Cardiac muscle cell (in vitro differentiated cells and primary cell): ENCODE measurements around the gene CTBP2.

GRCh38 chr10:124741803-124742409 lies 2.3 kb downstream of the FAM53B start:
- RAMPAGE, long total RNA: no peak
- RRBS: no CpG with 5 or more reads among the region's 10 CpGs

DNA sequence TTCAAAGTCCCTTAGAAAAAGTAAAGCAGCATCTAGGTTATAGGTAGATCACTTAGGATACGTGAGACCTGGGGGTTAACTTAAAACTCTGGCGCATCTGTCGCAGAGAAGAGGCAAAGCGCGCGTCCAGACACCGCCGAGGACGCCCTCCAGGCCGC lies 25.6 kb upstream of the ZRANB1 start:
- RAMPAGE, long total RNA: no peak
- RRBS: no CpG with 5 or more reads among the region's 10 CpGs

GRCh38 chr10:125000928-125001852 lies 26.7 kb downstream of the CTBP2 start:
- RAMPAGE, long total RNA: no peak
- RRBS: 92% methylated on average over 2 of the region's 24 CpGs

GRCh38 chr10:125024508-125025165 lies 3.2 kb downstream of the CTBP2 start:
- RAMPAGE, long total RNA: no peak
- RRBS: no CpG with 5 or more reads among the region's 14 CpGs

- RAMPAGE, long total RNA: no peak
- RRBS: no CpG with 5 or more reads among the region's 13 CpGs
Measured at GRCh38 chr10:125027791-125028460, at the start of gene CTBP2. CTBP2 (minus strand) TSS chr10:125028071.

DNA sequence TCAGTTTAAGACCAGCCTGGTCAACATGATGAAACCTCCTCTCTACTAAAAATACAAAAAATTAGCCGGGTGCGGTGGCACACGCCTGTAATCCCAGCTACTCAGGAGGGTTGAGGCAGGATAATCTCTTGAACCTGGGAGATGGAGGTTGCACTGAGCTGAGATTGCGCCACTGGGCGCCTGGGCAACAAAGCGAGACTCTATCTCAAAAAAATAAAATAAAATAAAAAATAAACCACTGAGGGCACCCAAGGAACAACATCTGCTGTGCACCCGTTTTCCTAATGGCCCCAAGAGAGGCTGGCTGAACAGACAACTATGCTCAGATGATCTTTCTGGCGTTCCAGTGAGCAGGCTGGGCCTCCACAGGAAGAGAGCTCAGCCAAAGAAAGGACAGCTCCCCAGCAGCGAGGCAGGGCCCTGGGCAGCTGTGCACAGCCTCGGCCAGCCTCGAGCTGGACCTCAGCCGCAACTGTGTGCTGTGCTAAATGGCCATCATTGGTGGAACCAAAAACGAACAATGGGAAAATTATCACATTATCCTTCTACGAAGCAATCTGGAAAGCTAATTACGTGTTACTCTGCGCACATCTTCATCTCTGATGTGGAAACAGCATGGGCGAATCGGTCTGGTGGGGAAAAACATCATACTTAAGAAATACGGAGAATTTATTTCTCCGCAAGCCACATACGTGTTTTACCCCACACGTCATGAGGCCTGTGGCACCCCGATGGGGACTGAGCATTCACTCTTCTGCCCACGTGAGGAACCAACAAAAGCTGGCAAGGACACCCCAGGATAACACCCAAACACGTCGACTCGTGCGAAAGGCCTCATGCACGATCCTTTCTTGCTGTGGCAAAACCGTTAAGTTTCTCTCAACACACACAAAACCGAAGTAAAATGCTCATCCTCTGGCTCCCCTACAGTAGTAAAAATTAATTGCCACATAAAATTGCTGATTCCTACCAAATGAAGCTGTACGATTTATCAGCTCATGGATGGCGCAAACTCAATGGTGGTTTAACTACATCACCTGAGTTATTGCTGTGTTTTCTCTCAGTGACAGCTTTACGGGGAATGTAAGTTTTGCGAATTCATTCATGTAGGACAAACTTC lies 35.1 kb upstream of the CTBP2 start:
- RAMPAGE, long total RNA: no peak
- RRBS: no CpG with 5 or more reads among the region's 35 CpGs

- RAMPAGE, long total RNA: no peak
- RRBS: no CpG with 5 or more reads among the region's 17 CpGs
Measured at GRCh38 chr10:125134234-125134885, 106.5 kb upstream of the CTBP2 start.

- RAMPAGE, long total RNA: no peak
- RRBS: 97% methylated on average over 1 of the region's 14 CpGs
Measured at GRCh38 chr10:125134965-125135522, 107.2 kb upstream of the CTBP2 start.

DNA sequence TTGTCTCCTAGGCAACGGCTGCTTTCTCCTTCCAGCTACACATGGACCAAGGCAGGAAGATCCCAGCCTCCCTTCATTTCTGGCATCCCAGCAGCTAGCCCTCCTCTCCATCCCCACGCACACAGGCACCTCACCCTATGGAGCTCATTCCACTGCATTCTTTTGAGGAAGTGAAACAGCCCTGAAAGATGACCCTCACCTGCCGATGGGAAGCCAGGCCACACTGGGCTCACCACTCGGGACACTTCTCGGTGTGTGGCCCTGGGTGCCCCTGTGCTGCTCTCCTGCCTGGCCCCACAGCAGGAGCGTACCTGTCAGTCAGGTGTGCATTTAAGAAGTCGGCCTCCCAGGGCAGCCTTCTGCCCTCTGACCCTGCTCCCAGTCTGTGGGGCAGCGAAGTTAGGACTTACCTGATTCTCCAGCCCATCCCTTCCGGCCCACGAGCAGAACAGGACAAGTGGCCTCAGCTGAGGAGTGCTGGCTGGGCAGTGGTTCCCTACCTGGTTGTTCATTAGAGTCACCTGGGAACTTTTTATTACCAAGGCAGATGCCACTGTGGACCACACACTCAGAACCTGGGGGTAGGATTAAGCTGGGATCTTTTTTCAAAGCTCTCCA lies 107.8 kb upstream of the CTBP2 start:
- RAMPAGE, long total RNA: no peak
- RRBS: no CpG with 5 or more reads among the region's 10 CpGs

DNA sequence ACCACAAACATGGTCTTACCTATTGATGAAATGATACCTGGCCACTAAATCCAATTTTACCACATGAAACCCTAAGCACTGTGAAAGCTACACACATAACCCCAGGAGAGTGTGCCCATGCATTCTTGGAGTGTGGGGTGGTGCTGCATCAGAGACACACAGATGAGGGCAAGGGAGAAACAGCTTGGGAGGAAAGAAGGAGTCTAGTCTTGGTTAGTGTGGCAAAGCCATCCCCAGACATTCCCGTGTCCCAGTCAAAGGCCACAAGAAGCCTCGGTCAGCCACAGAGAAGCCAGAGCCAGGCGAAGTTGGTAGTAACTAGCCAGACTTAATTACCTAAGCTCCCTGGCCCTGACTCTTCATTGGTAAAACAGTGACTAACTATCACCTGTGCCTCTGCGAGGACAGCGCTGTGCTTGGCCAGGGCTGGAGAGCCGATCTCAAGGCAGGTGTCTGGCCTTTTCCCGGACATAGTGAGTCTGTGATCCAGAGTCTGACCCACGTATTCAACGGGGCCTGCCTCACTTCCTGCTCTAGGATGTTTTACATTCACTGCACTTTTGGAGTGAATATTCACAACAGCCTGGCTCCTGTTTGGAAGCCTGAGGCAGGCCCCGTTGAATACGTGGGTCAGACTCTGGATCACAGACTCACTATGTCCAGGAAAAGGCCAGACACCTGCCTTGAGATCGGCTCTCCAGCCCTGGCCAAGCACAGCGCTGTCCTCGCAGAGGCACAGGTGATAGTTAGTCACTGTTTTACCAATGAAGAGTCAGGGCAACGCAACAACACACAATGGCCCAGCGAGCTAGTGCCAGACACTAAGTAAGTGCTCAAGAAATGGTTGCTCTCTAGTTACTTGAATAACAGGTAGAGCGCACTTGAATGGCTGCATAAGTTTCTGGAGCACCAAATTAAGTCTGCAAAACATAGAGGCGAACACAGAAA lies 122.7 kb upstream of the CTBP2 start:
- RAMPAGE, long total RNA: no peak
- RRBS: no CpG with 5 or more reads among the region's 18 CpGs

DNA sequence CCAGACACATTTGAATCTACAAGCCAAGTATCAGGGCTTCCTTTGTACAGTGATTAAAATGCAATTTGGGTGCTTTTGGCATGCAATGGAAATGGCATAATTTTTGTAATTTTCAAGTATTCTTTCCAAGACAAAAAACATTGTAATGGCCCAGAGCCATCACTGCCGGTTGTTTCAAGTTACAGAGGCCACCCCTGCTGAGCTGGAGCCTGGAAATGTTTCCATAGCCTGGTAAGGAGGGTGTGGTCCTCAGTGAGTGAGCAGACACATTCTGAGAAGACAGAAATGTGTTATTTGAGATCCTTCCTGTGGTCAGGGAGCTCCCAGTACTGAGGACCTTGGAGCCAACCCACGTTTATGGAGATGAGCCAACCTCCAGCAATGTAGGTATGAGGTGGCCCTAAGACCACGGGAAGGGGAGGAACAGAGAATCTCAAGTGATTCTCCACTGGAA lies 20.9 kb downstream of the TEX36 start:
- RAMPAGE, long total RNA: no peak
- RRBS: no CpG with 5 or more reads among the region's 3 CpGs

DNA sequence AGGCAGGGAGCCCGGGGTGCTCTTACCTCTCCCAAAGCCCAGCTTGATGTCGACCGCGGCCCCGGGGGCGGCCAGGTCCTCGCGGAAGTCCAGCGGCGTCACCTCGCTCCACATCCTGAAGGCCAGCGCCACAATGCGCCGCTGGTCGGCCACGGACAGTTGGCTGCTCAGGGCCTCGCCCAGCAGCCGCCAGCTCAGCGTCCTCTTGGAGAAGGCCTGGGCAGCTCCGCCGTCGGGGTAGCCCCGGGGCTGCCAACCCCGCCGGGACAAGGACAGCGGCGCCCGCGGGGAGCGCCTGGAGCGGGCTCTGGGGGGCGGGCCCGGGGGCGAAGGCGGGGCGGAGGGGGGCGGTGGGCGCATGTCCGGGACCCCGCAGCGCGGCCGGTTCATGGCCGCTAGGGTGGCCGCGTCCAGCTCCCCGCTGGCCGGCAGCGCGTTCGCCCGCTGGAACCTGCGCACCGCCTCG lies 1.8 kb downstream of the MMP21 start:
- RAMPAGE, long total RNA: no peak
- RRBS: 27% methylated on average over 33 of the region's 55 CpGs

GRCh38 chr10:125843591-125844562 lies 20.5 kb downstream of the BCCIP start:
- RAMPAGE, long total RNA: no peak
- RRBS: no CpG with 5 or more reads among the region's 11 CpGs

- RAMPAGE, long total RNA: no peak
- RRBS: no CpG with 5 or more reads among the region's 5 CpGs
Measured at GRCh38 chr10:125853779-125854366, 27.2 kb downstream of the DHX32 start.

DNA sequence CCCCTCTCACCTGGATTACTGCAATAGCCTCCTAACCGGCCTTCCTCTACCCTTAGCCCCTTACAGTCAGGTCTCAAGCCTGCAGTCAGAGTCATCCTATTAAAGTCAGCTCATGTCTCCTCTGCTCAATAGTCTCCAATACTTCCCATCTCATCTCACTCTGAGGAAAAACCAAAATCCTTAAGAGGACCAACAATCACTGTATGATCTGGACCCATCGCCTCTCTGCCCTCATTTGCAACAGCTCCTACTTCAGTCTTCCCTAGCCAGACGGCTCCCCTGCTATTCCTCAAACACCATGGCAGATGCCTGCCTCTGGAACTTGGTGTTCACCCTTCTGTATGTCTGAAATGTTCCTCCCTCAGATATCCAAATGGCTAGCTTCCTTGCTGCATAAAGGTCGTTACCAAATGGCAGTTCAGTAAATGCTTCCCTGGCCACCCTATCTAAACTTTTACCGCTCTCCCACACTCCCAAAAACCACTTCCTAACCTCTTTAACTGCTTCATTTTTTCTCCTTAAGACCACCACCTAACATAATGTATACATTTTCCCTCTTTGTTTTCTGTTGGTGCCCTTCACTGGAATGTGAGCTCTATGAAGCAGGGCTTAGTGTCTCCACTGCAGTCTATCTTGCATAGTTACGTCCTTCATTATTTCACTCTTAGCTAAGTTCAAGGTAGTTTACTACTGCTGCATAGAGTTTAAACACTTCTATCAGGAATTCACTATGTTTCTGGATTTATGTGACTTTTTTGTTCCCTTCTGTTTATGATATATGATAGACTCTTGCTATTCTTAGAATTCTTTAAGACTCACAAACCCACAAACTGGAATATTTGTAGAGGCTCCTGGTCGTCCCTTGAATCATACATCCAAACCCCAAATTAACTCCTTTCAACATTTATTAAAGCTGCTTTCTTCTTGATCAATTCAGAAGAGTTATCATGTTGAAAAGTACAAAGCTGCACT lies 5.0 kb upstream of the DHX32 start:
- RAMPAGE, long total RNA: no peak
- RRBS: no CpG with 5 or more reads among the region's 7 CpGs

DNA sequence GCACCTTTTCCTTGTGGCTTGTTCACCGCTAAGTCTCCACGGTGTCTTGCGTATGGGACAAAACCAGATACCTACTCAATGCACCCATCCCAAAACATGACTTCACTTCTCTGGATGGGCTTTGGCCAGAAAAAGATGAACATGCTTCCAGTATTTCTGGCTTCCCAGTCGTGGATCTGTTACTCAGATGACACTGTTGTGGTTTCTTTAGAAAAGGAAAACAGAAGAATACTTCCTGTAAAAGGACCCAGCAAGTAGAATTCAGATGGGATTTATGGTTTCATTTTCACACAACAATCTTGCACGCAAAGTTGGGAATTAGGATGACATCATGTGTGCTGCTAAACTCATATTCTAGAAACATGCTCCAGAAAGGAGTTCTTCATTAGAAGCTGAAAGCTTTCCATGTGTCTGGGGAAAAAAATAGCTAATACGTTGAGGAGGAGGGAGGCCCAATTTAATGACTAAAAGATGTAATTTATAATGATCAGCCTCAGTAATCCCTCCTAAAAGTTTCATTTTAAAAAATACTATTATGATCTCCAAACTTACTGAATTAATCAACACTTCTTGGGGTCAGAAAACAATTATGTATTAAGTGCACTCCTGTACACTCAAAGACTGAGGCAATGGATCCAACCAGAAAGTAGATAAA lies 216.6 kb downstream of the ADAM12 start:
- RAMPAGE, long total RNA: no peak
- RRBS: no CpG with 5 or more reads among the region's 6 CpGs

GRCh38 chr10:126638599-126639063 lies 31.9 kb downstream of the C10orf90 start:
- RAMPAGE, long total RNA: no peak
- RRBS: no CpG with 5 or more reads among the region's 7 CpGs

DNA sequence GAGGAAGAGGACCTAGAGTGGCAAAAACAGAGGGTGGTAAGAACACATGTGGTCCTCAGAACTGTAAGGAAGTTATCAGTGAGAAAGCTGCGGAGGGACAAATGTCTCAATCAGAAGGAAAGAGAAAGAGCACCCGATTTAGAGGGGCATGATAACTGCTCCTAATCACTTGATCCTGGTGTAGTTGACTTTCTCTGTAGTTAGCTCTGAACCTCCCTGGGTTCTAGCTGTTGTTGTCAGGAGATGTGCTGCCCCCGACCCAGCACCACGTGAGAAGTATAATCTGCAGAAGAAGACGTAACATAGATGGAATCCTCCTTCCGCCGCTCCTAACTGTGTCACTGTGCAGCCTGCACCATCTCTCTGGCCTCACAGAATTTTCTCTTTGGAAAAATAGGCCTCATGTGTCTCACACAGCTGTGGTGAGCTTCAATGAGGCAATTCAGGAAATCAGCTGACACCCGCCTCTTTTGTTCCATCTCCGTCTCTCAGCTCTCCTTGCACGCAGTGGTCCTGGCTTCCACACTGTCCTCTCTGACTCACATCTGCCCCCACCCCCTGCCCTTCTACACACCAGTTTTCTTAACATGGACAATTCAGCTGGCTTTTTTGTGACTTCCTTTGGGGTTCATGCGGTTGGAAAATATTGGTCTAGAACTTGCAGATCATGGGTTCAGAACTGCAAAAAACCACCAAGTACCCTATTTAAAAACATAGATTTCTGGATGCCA lies 7.2 kb downstream of the C10orf90 start:
- RAMPAGE, long total RNA: no peak
- RRBS: no CpG with 5 or more reads among the region's 11 CpGs

DNA sequence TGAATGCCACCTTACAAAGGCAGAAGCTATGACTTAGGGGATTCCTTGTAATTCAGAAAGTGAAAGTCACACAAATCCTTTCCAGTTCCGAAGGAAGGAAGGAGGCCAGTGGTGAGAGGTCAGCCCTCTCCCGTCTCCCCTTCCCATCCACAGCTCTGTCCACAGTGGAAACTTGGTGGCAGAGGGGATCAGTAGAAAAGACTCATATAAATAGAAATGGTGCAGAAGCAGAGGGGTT lies 14.9 kb upstream of the NPS start:
- RAMPAGE, long total RNA: no peak
- RRBS: no CpG with 5 or more reads among the region's 2 CpGs

DNA sequence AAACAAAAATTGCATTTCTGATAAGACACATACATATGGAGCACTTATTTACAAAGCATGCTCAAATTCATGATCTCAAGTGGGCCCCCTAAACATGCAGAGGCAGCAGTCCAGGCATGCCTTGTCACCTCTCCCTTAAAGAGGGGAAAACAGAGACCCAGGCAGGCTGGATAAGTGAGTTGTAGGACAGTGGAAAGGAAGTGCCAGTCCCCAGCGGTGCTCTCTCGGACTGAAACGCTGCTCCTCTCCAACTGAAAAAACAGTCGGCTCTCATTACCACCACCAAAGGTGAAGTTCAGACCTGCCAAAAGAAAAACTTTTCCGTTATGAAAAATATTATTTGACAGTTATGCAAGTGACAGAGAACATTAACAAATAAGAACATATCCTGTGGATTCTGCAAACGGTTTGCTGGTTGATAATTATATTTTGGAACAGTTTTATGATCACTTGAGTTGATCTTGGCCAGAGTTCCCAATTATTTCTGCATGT lies 82.5 kb downstream of the PTPRE start:
- RAMPAGE, long total RNA: no peak
- RRBS: no CpG with 5 or more reads among the region's 6 CpGs